GM23248 (cell line): ENCODE results near the genes GPR39, ZRANB3 and LCT.

DNA sequence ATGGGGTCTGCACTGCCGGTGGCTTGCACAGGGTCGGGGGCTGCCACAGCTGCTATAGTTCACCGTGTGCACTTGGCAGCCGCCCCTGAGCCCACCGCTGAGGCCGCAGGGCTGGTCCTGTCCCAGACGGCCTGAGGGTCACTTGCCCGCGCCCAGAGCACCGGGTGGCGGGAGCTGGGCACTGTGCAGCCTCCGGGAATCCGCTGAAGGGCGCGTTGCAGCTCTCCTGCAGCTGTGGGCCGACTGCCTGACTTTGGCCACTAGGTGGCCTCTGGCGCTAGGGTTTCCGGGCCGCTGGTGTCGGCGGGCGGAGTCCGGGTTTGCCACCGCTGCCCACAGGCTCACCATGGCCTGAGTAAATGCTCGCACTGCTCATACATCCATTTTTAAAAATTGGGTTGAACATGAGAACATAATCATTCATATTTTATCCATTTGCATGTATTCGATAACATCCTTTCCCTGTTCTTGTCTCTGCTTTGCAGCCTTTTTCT, 146.2 kb downstream of the CCDC74A start:
- RAMPAGE, long total RNA = no peak

DNA sequence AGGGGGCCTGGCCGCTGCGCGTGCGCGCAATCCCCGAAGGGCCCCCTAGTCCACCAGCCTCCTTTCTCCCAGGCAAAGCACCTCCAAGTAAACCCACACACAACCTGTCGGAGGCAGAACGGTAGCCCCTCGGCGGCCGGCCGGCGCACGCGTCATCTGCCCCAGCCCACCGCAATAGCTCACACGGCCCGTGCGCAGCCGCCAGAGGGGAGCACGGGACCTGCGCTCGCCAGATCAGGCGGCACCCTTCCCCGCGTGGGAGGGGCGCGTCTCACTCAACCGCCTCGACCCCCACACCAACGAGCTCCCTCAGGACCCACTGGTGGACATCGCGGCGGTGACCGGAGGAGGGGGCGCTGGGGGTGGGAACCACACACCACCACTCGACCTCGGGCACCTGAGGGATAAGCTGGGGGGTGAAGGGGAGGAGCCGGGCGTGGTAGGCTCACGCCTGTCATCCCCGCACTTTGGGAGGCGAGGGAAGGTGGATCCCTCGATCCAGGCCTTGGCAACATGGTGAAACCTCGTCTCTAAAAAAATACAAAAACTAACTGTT, 96.1 kb upstream of the ANKRD30BL start:
- RAMPAGE, long total RNA = no peak

- RAMPAGE, long total RNA = no peak
Measured at GRCh38 chr2:132415750-132416241, 809 bp upstream of the GPR39 start.

- RAMPAGE, long total RNA = no peak
Measured at GRCh38 chr2:132416242-132417307, at the start of gene GPR39. Gene GPR39 (plus strand): TSS chr2:132416805.

DNA sequence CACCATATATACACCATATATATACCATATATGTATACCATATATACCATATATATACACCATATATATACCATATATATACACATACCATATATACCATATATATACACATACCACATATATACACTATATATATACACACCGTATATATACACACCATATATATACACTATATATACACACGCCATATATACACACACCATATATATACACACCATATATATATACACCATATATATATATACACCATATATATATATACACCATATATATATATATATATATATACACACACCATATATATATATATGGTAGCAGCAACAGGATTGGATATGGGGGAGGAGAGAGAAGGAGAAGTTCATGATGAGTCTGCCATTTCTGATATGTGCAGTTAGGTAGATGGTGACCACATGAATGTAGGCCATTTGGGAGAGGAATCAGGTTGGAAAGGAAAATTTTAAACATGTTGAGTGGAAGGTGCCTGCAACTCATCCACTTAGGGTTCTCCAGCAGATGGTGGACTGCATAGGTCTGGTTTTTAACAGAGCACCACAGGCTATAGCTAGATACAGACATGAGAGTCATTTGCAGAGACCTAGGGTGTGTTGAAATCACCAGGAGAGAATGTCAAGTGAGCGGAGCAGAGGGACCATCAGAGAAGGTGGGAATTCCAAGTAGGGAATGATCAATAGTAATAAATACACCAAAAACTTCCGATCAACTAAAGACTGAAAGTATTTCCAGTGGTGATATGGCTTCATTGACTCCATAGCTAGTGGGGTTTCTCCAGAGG, 76.8 kb downstream of the GPR39 start:
- RAMPAGE, long total RNA = no peak

GRCh38 chr2:133088144-133088594, 418.2 kb upstream of the LYPD1 start:
- RAMPAGE, long total RNA = no peak

GRCh38 chr2:133265165-133266106, 302.8 kb downstream of the NCKAP5 start:
- RAMPAGE, long total RNA = no peak

DNA sequence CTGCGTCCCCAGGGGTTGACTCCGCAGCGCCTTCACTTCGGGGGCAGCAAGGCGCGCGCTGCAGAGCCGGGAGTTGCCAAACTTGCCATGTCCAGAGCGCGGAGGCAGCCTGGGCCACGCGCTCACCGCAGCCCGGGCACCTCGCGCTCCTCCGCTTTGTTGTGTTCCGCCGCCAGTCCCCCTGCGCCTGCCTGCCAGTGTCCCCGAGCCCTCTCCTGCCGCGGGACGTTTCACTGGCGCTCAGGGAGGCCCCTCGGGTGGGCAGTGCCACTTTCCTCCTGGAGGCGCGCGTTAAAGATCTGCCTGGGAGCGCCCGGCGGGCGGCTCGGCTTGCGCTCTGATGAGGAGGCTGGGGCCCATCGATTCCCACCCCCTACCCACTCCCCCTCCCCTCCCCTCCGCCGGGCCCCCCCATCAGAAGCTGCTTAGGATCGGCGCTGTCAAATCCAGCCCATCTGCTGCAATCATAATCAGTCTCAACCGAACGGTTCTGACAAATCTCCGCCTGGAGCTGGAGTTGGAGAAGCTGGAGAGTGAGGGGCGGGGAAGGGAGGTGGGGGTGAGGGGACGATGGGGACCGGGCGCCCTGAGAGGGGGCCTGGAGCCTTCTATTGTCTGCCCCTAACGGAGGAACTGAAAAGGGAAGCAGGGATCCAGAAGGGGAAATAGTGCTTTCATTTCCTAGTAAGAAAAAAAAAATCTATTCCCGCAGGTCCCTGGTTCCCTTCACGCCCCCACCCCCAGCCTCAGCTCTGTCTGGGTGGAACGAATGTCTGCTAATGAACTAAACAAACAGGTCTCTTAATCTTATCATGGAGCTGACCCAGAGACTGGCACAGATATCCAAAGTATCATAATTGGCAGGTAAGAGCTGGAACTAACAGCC, 301.5 kb downstream of the NCKAP5 start:
- RAMPAGE, long total RNA = no peak

GRCh38 chr2:133591088-133591679, 22.9 kb upstream of the NCKAP5 start:
- RAMPAGE, long total RNA = no peak

- RAMPAGE, long total RNA = no peak
Measured at GRCh38 chr2:133910288-133910767, 342.1 kb upstream of the NCKAP5 start.

GRCh38 chr2:133987188-133987464, 266.7 kb upstream of the MGAT5 start:
- RAMPAGE, long total RNA = no peak

GRCh38 chr2:134307260-134307794, 53.5 kb downstream of the MGAT5 start:
- RAMPAGE, long total RNA = no peak

- RAMPAGE, long total RNA = no peak
Measured at GRCh38 chr2:134320925-134321478, 67.1 kb downstream of the MGAT5 start.

DNA sequence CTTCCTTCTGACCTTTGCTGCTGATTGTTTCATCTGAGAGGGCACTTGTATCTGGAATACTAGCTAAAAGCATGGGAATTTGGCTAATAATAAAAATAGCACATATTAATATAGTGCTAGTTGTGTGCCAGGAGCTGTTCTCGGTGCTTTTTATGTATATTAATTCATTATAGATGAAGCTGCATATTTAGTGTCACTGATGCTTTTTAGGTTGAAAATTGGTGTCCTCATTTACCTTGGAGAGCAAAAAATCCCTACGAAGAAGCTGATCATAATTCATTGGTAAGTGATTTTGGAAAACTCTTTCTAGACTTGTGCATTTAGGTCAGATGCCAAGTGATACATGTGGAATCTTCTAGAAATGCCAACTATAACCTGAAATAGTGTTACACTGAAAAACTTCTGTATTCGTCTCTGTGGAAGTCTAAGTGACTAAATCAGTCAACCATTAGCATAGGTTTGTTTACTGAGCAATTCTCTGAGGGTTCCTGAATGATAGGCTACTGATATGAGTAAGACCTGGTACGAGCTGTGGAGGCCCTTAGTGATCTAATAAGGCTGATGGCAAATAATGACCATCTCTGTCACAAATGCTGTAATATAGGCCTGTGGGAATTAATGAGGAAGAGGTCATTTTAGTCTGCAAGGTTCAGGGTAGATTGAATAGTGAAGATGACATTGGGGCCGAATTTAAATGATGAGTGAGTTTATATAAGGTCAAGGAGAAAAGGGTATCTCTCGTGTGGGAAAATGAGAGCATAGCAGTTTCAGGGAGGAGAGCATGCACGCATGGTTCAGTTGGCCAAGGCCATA, 82.3 kb downstream of the MGAT5 start:
- RAMPAGE, long total RNA = no peak

GRCh38 chr2:134433980-134434152, 180.0 kb downstream of the MGAT5 start:
- RAMPAGE, long total RNA = no peak

DNA sequence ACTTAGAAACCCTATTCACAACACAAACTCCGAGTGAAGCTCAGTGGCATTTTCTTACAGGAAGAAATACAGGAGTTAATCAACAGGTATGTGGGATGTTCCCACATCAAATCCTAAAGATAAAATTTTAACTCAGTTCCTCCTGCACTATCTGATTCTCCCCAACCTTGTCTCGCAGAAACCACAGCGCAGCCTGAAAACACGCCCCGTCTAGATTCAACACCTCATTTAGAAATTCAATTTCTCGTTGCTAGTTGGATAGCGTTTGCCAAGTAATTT, 871 bp upstream of the CCNT2 start:
- RAMPAGE, long total RNA = no peak

- RAMPAGE, long total RNA = no peak
Measured at GRCh38 chr2:134918929-134919307, 296 bp downstream of the CCNT2 start.

DNA sequence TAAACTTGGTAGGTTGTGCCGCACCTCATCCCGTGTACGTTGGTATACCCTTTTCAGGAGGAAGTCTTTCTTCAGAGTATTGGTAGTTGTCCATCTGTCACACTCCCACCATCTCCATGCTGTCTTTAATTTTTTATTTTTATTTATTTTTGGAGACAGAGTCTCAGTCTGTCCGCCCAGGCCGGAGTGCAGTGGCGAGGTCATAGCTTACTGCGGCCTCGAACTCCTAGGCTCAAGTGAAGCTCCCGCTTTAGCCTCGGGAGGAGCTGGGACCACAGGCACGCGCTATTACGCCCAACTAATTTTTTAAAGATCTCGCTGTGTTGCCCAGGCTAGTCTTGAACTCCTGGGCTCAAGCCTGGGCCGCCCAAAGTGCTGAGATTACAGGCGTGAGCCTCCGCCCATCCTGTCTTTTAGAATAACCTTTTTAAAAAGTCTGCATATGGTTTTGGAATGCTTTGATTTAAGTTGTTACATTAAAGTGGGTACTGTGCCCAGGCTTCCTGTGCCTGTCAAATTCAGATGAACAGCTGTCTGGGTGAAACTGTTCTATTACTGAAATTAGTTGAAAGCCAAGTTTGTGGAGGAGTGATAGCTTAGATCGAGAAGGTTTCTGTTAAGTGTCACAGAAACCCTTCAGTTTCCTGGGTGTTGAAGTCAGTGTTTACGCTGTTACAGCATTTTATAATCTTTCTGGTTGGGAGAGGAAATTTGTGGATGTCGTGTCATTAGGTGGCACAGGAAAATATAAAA, 941 bp downstream of the RAB3GAP1 start:
- RAMPAGE, long total RNA = no peak

- RAMPAGE, long total RNA = start-site peak on the minus strand at chr2:135530523-135530590, 13 and 12 reads in 2 replicates; start-site peak on the minus strand at chr2:135530701-135530773, 10 and 10 reads in 2 replicates
Measured at GRCh38 chr2:135530367-135531337, at the start of gene ZRANB3. Gene ZRANB3 (minus strand): TSS chr2:135531218.

DNA sequence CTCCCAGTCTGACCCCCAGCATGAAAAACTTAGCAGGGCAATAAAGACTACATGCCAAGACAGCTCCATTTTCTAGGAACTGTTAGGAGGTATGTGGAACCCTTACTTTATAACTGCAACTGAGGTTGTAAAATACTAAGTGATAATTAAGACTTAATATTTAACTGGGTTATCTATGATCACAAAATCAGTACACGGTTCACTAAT, at the start of gene LCT:
Gene LCT (minus strand): TSS at position 84 of the 207 bp plus-strand sequence.
- RAMPAGE, long total RNA = no peak